Neural cell (in vitro differentiated cells): ENCODE measurements around a stretch of chr11.

DNA sequence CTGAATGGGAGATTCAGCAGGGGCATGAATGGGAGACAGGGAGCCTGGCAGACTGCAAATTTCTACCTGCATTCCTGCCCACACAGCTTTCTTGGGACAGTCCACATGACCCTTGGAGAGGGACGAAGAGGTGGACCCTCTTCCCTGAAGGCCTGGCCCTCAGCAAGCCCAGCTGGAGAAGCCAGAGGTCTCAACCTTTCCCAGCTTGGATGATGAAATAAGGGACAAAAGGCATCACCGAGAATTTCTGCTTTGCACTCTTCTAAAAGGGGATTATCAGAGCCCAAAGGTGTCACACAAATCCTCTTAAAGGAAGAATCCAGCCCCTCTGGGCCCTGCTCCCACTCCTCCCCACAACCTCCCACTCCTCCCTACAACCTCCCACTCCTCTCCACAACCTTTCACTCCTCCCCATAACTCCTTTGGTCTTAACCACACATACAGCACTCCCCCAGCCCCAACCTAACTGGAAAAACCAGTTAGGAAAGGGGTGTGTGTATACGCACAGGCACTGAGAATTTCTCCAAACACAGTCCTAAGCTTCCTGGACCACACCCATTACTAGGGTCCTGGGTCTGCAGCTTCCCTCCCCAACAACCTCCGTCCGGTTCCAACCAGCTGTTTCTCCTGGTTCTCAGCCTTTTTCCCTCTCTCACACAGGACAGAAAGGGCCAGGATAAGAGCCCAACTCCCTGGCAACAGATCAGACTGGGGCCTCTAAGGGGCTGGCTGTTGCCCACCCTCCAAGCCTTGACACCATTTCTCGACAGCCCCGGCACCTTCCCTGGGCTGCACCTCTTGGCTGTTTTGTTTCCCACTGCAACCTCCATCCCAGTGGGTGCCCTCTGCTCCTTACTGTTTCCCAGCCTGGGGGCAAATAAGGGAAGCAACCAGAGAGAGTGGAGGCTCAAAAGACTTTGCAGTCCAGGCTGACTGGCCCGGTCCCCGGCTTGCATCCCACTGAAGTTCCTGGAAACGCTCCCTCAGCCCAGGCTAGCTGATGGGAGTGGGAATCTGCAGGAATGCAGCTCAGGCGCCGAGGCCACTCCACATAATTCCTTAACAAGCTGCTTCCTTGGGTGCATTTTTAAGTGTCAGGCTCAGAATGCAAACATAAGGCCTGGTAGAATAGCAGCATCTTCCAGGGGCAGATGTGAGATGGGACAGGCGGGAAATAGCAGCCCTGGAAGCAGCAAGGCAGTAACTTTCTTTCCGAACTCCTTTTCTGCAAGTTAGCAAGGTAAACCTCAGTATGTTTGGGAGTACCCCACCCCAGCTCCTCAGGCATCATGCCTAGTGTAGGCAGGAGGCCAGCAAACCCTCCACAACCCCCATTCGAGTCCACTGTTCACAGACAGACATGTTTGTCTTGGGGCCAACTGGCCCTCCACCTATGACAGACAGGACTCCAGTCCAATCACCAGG, 38.8 kb downstream of the RPL27A start:
- RAMPAGE, long total RNA: no peak

DNA sequence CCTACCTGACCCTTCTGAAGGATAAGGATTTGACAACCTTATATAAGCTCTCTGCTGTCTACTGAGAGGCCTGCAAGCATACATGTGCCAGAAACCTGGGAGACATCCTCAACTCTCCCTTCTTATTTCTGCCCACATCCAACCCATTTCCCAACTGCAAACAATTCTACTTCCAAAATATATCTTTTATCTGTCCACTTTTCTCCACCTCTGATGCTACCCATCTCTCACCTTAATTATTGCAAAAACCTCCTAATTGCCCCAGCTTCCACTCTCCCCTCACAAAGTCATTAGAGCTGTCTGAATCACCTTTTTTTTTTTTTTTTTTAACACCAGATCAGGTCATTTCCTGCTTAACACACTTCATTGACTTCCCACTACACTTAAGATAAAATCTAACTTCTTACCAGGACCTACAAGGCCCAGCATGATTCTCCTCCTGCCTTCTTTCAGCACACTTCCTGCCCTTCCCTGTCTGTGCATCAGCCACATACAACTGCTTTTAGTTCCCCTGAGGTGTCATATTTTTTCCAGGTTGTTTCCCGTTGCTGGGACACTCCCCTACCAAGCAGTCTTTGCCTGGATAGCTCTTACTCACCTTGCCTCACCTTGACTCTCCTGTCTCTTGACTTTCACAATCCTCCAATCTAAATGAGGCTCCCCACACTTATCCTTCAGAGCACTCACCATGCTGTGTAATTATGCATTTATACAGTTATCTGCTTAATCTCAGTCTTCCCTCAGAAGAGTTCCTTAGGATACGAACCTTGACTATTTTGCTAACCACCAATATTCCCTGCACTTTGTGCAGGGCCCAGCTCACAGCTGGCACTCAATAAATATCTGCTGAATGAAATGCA, 3.7 kb upstream of the DENND2B start:
- RAMPAGE, long total RNA: no peak

- RAMPAGE, long total RNA: no peak
These were observed 23.9 kb upstream of the DENND2B start for GRCh38 chr11:8834332-8834716.

DNA sequence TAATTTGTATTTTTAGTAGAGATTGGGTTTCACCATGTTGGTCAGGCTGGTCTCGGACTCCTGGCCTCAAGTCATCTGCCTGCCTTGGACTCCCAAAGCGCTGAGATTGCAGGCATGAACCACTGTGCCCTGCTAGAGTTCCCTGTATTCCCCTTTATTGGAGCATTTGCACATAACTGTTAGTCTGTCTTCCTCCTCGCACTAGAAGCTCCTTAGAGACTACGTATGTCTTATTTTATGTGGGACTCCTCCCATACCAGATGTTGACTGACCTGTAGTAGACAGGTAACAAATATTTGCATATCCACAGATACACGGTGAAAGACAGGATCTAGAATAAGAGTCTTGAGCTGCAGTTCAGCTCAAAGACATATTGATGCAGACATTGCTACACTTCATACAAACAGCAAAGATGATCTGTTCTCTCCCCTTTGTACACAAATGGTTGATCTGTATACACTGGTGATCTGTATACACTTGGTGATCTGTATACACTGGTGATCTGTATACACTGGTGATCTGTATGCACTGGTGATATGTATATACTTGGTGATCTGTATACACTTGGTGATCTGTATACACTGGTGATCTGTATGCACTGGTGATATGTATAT, 40.8 kb downstream of the SWAP70 start:
- RAMPAGE, long total RNA: no peak

DNA sequence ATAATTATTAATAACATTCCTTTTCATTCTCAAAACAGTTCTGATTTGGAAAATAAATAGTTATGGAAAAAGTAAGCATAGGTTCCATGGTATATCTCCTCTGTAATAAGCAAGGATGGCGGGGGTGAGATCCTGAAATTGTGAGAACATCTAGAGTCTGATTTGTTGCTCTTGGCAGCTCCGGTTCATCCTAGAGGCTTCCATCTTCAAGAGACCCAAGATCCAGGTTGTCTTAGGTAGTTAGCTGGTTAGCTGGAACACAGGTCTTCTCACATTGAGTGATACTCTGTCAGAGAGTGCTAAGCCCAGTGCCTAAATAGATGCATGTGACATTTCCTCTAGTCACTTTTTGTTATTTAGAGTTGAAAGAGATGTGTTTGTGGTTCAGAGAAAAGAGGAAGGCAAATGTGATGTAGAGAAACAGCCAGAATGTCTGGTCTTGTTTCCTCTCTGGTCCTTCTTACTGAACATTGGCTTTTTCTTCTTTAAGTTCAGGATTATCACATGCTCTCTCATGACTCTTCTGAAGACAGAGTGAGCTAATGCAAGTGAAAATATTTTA, 75.2 kb downstream of the SWAP70 start:
- RAMPAGE, long total RNA: no peak

DNA sequence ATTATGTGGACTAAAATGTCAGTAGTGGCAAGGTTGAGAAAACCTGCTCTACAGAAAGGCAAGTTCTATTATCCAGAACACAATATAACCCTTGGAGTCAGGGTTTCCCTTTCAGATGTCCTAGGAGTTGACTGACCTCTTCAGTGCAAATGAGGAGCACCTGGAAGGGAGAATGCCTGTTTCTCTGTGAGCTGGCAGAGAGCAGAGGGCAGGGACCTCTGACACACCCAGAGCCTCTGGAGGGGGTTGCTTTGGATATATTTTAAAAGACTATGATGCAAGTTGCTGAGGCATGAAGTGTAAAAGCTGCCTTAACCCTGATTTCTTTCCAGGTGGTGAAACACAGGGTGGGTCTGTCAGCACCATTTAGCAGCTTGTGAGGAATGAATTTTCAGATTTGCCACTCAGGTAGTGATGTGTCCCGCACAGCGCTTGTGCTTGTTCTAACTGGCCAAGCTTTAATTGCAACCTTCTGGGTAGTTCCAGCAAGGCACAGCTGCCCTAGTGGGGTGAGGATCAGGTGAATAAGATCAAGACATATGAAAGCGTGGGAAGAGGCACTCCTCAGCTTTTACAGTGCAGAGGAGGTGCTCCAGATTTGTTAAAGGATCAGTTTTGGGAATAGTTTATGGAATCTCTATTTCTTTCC, 90.1 kb downstream of the SWAP70 start:
- RAMPAGE, long total RNA: no peak

- RAMPAGE, long total RNA: no peak
These were observed 95.6 kb downstream of the SWAP70 start for GRCh38 chr11:9759351-9760094.

DNA sequence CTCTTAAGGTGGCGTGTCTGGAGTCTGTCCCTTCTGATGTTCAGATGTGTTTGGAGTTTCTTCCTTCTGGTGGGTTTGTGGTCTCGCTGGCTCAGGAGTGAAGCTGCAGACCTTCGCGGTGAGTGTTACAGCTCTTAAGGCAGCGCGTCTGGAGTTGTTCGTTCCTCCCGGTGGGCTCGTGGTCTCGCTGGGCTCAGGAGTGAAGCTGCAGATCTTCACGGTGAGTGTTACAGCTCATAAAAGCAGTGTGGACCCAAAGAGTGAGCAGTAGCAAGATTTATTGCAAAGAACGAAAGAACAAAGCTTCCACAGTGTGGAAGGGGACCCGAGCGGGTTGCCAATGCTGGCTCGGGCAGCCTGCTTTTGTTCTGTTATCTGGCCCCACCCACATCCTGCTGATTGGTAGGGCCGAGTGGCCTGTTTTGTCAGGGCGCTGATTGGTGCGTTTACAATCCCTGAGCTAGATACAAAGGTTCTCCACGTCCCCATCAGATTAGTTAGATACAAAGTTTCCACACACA, 161.6 kb downstream of the SBF2 start:
- RAMPAGE, long total RNA: no peak

DNA sequence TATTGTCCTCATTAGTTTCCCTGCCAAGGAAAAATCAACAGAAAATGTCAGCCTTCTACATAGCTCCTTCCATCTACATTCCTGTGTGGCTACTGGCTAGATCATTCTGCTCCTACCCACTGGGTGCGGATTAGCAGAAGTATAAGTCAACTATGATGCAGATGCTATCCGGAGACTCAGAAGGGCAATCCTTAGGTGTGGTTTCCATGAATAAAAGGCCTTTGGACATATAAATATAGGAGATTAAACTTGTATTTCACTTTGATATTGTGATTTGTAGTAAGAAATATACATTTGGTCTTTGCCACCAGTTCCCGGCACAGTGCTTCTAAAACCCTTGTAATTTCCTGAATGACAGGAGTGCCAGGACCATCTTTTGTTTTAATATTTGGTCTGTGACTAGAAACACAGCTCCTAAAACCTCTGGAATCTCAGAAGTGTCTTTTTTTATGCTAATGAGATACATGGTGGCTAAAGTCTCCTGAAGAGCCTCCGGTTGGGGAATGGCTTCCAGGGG, 154.2 kb downstream of the SBF2 start:
- RAMPAGE, long total RNA: no peak

DNA sequence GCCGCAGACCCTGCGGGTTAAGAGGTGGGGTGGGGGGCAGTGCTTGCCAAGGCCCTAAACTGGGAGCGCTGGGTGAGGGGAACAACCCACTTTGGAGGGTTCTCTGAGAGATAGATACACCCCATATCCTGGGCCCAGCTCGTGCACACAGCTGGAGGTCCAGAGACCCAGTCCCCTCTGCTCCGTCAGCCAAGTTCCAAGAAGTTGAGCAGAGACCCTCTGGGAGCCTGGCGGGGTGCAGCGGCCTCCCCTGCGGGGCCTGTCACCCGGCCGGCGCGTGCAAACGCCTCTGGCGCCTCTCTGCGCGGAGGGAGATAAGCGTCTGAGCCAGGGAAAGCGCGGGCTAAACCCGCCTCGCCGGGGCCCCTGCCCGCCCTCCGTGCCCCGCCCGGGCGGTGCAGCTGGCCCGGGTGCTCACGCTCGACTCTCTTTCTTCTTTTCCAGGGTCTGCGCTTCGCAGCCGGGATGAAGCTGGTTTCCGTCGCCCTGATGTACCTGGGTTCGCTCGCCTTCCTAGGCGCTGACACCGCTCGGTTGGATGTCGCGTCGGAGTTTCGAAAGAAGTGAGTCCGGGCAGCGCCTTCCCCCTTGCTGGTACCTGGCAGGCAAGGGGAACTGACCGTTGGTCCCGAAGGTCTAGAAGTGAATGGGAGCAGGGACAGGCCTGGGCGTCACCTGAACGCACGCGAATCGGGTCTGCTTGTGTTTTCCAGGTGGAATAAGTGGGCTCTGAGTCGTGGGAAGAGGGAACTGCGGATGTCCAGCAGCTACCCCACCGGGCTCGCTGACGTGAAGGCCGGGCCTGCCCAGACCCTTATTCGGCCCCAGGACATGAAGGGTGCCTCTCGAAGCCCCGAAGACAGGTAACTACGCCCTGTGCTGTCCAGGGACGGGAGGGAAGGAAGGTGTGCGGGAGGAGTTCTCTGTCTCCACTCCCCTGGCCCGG, 636 bp downstream of the ADM start:
- RAMPAGE, long total RNA: no peak

GRCh38 chr11:10326806-10327124, 21.9 kb downstream of the ADM start:
- RAMPAGE, long total RNA: no peak

DNA sequence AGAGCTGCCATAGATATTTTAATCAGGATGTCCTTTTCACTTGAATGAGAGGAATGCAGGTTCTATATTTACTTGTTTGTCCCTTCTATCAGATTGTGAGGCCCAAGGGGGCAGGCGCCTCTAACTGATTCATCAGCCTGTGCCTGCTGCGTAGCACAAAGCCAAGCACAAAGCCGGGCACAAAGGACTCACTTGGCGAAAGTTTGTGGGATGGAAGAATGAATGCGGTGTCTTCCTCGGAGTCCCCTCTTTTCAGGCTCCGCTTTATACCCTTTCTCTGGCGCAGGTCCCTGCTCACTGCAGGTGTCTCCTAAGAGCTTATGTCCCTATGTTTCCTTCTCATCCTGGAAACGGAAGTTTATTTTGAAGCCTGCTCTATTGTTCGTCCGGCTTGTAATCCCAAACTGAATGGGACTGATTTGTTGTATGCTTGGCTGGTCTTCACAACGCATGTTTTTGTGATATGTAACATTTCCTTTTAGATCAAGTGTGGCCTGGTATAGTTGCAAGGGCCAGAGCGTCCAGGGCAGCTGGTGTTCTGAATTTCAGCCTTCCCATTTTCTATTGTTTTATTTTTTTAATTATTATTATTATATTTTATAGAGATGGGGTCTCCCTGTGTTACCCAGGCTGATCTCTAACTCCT, 47.4 kb downstream of the ADM start:
- RAMPAGE, long total RNA: no peak

- RAMPAGE, long total RNA: no peak
These were observed 1.1 kb downstream of the AMPD3 start for GRCh38 chr11:10455799-10456886.

GRCh38 chr11:10468459-10469172, 13.6 kb downstream of the AMPD3 start:
- RAMPAGE, long total RNA: no peak

DNA sequence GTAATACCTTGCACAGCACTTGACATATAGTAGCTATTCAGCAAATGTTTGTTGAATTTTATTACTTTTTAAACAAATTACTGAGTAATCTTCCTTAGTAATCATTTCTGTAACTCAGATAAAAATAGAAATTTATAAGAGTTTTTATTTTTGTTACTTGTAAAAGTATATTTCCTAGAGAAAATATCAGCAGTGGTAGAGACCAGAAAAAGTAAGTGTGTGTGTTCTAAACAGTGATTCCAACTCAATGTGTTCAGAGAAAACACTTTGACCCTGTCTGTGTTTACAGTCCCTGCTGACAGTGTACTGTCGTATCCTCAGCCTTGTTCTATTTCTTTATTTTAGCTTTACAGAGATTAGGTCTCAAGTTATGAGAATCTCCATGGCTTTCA, 10.3 kb downstream of the LYVE1 start:
- RAMPAGE, long total RNA: no peak

GRCh38 chr11:10566570-10567200, 1.8 kb downstream of the LYVE1 start:
- RAMPAGE, long total RNA: no peak

- RAMPAGE, long total RNA: no peak
These were observed 20.4 kb upstream of the LYVE1 start for GRCh38 chr11:10588723-10589442.

- RAMPAGE, long total RNA: no peak
These were observed 31.1 kb upstream of the LYVE1 start for GRCh38 chr11:10599365-10600107.

GRCh38 chr11:10600893-10601337, 32.5 kb upstream of the LYVE1 start:
- RAMPAGE, long total RNA: no peak

DNA sequence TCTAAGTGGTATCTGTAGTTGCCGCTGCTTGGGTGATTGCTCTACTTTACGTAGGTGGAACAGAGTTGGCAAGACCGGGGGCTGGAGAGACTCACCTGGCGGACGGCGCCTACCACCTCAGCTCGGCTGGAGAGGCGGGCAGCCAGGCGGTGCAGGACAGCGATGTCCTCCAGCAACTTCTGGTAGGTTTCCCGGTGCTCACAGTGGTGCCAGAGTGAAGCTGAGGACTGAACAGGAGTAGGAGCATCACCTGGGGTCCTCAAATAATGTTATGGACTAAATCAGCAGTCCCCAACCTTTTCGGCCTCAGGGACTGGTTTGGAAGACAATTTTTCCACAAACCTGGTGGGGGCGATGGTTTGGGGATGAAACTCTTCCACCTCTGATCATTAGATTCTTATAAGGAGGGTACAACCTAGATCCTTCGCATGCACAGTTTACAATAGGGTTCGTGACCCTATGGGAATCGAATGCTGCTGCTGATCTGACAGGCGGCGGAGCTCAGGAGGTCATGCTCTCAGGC, 34.6 kb upstream of the LYVE1 start:
- RAMPAGE, long total RNA: no peak